Umbilical cord (tissue), 2 donors: Measurements from ENCODE around the genes AMFR, OGFOD1 and NUP93.

DNA sequence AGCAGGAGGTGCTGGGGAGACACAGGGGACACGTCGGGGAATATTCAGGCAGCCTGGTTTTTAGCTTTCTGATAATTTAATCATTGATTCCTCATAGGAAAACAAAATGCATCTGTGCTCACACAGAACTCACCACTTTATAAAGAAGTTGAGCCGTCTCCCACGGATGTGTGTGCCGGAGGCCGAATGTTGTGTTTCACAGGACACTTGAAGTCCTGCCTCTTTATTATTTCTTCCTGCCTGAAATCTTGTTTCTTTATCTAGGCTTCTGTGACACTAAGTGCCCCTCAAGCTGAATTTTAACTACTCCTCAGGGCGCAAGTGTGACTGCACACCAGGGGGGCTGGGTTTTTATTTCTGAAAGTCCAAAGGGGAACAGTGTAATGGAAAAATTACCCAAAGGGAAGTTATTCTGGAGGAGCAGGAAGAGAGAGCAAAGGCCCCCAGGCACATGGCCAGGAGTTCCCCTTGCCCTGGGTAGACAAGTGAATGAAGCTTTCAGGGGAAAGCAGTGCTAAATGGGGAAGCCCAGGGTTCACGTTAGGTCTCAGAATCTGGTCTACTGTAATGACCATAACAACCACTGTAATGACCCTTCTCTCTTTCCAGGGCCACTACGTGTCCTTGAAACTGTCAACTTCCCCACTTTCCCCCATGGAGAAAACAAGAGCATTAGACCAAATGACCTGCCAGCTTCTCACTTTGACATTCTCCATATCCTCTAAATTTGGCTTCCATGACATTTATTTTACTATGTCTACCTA lies 34.3 kb upstream of the MMP2 start:
- RAMPAGE, long total RNA, result no peak

GRCh38 chr16:55559100-55559786 lies 7.2 kb upstream of the CAPNS2 start:
- RAMPAGE, long total RNA, result no peak

GRCh38 chr16:56193427-56193956 lies 2.2 kb downstream of the GNAO1 start:
- RAMPAGE, long total RNA, result no peak

GRCh38 chr16:56270839-56271068 lies 79.5 kb downstream of the GNAO1 start:
- RAMPAGE, long total RNA, result no peak

DNA sequence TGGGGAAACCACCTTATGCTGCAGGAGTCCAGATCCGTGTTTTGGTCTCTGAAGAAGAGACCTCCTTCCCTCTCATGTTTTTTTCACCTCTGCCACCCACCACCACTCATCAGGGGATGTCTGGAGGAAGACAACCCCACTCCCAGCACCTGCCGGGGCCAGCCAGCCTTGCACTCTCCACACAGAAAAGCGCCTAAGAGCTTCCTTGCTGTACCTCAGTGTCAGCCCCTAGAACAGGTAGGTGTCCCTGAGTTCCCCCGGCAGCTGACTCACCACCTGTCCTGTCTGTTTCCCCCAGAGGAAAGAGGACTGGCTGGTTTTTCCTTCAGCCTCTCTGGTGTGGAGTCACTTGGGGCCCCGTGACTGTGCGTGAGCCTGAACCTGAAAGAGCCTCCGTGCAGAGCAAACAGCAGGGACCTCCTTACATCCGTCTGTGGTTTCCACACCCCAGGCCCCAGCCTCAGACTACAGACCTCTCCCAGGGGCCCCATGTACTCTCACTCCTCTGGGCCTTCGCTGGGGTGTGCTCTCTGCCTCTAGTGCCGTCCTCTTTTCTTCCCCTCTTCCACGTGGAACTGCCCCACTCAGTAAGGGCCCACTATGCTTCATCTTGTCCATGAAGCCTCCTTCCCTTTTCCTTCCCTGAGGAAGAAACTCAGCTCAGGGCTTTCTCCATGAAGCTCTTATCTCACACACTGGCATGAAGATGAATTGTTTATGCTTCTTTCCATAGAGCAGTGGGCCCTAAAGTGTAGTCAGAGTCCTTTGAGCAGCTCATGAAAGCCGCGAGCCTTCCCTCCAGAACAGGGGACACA lies 87.9 kb downstream of the GNAO1 start:
- RAMPAGE, long total RNA, result no peak

- RAMPAGE, long total RNA, result no peak
Measured at GRCh38 chr16:56336247-56336754, 89.0 kb downstream of the AMFR start.

DNA sequence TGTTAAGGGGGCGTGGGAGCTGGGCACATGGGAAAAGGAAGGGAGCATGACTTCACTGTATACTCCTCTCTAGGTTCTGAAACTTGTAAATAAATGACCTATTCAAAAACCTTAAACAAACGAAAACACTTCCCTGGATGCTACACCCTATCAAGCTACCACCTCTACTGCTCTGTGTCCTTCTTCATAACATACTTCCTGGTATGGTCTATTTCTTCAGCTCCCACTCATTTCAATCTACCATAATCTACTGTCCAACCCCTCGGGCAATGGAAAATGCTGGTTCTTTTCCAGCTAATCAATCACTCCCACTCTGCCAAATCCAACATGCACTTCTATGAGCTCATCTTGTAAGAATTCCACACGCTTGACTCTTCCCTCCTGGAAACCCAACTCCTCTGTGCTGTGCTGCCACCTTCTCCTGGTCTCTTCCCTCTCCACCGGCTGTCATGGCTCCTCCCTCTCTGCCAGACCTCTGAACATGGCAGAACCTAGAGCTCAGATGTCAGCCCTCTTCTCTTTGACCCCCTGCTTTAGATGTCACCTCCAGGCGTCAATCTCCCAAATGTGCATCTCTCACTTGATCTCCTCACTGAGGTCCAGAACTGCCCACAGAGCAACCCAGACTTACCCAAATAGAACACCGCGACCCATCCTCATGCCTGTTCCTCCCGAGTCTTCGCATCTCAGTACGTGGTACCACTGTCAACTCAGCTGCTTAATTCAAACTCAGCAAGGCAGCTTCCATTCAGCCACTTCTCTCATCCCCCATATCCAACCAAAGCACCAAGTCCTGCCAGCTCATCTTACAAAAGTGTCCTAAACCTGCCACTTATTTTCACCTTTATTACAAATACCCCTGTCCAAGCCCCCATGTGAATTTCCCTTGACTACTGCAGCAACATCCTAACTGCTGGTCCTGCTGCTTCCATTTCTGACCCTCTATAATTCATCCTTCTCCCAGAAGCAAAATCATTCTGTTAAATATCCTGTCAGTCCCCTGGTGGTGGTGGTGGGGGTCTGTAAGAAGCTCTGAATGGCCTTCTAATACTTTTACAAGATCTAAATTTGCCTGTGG lies 42.1 kb downstream of the AMFR start:
- RAMPAGE, long total RNA, result no peak

GRCh38 chr16:56424758-56425950 lies at the start of gene AMFR:
Gene AMFR, minus strand, starts transcription at chr16:56425545.
- RAMPAGE, long total RNA, result no peak

DNA sequence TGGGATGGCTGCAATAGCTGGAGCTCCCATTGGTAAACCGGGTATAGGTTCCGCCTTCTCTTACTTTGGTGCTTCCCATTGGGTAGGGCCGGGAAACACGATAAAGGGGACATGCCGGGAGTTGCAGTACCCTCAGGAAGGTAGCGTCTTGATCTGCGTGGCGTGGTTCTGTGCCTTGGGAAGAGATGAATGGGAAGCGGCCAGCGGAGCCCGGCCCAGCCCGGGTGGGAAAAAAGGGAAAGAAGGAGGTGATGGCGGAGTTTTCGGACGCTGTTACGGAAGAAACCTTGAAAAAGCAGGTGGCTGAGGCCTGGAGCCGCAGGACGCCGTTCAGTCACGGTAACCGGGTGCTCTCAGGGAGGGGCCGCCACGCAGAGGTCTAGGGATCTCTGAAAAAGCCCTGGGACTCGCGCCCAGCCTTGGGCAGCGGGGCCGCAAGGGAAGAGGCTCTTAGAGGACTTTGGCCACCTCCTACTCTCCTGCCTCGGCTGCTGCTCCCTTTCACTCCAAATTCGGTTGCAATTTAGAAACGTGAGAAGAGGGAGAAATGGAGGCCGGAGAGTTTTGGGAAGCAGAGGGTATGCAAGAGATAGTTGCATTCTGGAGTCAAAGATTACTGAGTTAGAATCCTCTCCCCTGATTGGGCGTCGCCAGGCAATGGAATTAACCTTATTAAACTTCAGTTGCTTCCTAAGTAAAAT lies at the start of gene OGFOD1:
OGFOD1 (plus strand) TSS at position 127 of the 701 bp plus-strand sequence.
- RAMPAGE, long total RNA, result no peak

DNA sequence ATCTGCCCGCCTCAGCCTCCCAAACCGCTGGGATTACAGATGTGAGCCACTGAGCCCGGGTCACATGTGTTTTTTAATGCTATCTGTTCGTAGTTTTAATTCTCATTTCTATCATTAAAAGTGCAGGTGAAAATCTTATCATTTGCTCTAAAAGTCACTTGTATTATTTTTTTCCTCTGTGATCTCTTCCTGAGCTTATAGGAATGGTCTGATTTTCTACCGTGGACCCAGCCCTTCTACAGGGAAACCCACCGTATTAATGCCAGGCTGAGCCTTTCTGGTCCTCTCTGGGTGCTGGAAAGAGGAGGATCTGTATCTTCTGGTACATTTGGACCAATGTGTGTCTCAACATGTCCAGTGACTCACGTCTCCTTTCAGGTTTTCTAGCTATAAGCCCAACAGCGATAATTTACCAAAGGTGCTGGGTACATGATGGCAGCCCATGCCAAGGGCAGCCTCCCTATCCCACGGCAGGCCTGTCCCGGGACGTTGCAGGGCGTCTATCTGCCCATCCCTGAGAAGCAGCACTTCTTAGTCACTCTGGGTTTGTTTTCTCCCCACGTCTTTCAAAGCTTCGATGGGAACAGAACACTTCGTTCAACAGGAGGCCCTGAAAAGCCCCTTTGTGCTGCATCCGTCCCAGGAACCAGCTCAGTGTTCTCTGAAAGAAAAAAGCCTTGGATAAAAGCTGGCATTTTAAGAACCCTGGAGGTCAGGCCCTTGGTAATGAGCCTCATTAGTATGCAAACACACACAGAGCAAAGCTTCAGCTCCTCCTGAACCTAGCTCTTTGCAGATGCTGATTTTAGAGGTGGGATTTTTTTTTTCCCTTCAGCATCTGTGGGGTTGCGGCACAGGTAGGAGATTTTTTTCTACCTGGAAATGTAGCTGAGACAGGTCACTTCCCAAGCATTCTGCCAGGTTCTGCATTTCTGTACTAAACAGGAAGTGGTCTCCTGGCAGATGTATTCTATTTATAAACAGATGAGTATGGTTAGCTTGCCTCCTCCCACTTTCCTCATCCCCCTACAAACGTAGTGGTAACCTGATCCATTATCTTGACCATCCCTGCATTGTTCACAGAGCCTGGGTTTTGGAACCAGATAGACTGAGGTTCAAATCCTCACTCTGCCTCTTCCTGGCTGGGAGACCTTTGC lies 17.7 kb upstream of the MT4 start:
- RAMPAGE, long total RNA, result no peak

DNA sequence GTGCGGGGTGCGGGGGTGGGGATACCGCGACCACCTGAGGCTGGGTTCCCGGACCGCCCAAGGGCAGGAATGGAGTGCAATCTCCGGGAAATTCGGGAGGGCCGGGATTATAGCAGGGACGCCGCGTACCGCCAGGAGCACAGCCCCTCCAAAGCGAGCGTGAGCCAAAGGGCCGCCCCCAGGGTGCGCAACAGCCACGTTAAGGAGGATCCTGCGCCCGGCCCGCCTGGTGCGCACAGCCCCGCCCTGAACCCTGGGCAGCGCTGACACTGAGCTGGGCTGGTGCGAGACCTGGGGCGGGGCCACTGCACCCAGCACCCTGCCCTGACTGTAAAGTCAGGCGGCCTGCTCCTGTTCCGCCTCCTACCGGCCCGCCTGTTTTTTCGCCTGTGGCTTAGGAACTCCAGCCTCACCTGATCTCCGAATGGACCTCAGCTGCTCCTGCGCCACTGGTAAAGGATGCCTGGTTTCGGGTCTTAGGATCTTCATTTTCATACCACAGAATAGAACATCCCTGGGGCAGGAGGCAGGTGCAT lies 4.9 kb downstream of the MT1A start:
- RAMPAGE, long total RNA, result no peak

DNA sequence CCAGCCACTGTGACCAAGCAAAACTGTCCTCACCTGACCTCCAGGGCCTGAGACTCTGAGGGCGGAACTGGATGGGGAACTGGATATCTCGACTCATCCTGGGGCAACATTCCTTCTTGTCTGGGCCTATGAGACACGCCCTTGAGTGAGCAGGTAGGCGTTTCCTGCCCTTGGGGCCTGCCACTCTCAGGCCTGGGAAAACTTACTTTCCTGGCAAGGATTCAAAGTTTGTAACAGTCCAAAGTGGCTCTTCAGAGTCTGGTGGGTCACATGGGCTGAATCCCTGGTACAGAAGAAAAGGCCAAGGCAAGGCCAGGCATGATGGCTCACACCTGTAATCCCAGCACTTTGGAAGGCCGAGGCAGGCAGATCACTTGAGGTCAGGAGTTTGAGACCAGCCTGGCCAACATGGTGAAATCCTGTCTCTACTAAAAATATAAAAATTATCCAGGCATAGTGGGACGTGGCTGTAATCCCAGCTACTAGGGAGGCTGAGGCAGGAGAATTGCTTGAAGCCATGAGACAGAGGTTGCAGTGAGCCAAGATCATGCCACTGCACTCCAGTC lies 9.8 kb downstream of the MT1X start:
- RAMPAGE, long total RNA, result no peak

GRCh38 chr16:56729452-56730903 lies at the start of gene NUP93:
Gene NUP93, plus strand, starts transcription at chr16:56730129.
- RAMPAGE, long total RNA, result start-site peak on the plus strand at chr16:56730129-56730158, 47 and 26 reads in 2 replicates

DNA sequence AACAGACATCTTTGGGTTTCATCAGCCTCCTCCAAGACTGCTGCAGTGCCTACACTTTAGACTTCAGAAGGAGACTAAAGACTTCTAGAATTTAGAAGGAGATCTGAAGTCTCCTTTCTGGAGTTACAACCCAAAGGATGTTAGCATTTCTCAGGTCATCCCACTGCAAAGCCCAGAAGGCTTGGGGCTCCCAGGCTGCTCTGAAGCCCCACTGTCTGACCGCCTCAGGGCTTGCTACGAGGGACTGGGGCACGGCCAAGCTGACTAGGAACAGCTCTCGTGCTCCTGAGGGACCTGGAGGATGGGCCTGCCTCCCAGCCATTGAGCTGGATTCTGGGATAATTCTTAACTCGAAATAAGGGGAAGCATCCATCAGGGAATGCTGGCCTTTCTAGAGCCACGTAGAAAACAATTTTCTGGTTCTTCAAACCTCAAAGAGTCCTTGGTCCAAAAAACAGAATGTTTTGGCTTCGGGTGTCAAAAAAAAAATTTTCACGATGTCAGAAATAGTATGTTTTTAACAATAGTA lies 16.6 kb upstream of the HERPUD1 start:
- RAMPAGE, long total RNA, result no peak

DNA sequence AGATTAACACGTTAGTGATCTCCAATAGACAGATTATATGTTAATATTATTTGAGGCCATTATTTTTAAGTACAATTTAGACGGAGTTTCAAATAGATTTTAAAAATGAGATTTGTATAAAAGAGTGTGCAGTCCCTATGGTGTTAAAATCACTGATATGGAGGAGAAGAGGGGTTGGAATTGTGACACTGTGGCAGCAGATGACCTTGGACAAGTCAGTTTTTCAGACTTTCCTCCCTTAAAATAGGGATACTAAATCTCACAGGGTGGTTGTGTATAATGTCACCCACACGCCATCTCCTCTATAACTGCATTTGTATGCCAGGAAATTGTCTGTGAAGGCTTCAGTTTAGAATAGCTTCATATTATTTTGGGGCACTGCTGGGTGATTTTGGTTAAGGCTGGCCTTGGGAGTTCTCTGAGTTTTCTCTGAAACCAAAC lies 2.2 kb downstream of the HERPUD1 start:
- RAMPAGE, long total RNA, result no peak

GRCh38 chr16:56985551-56986034 lies 3.8 kb upstream of the NLRC5 start:
- RAMPAGE, long total RNA, result no peak

GRCh38 chr16:56988701-56989123 lies 645 bp upstream of the NLRC5 start:
- RAMPAGE, long total RNA, result no peak

DNA sequence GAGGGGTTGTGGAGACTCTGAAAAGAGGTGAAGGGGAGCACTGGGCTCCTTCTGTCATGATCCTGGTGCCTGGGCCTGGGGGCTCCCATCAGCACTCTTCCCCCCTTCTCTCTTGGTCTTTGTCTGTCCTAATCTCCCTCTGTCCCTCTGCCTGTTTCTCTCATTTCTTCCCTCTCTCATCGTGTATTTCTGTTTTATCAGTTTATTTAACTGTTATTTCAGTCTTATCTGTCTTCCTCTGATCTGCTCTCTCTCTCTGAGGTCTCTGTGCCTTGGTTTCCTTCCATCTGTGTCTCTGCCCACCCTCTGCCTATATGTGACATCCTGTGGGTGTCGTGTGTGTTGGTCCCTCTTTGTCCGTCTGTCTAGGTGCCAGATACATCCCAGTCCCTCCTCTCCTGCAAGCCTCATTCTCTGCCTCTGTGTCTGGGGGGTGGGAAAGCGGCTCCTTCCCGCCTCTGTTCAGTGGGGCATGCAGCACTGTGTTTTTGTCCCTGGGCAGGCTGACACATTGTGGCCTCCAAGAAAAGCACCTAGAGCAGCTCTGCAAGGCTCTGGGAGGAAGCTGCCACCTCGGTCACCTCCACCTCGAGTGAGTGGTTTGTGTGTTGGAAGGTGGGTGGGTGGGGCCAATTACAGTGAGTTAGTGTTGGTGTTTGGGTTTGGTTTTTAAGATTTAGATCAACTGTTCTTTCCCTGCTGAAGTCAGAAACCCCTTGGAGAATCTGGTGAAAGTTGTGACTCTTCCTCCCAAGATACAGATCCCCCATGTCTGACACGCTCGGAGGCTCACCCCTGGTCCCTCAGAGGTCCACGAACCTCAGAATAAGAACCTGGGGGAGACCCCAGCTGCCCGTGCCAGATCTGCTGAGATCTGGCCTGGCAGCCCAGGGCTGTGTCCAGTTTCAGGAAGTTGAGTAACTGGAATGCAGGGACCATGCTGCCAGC lies 51.1 kb upstream of the CPNE2 start:
- RAMPAGE, long total RNA, result no peak

DNA sequence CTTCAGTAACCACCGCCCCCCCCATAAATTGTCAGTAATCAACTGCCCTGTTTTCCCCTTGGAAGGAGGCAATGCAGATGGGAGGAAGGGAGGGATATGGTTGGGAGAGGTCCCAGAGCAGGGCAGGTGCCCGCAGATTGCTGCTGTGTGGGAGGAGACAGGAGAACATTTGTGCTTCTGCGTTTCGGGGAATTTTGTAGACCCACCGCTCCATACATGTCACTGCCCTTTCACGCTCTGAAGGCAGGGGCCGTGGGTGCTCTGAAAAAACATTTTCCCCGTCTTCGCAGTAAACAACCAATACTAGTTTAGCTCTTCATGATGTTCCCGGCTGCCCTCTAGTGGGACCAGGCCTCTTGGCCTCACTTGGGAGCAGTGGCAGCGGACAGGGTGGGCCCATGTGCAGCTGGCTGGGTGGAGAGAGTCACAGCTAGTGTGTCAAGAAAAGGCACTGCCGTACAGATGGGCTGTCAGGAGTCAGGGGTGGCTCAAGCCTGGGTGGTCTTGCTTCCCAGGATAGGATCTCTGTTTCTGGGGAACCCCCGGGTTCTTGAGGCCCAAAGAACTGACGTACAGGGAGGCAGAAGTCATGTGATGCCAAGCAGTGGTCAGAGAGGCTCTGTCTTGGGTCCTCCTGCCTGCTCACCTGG lies 46.6 kb upstream of the CPNE2 start:
- RAMPAGE, long total RNA, result no peak

- RAMPAGE, long total RNA, result no peak
Measured at GRCh38 chr16:57145641-57146622, 39.9 kb downstream of the PSME3IP1 start.